Mucosa of descending colon (tissue), 1 donor: ENCODE data around the genes FAM72D and GPR89A.

DNA sequence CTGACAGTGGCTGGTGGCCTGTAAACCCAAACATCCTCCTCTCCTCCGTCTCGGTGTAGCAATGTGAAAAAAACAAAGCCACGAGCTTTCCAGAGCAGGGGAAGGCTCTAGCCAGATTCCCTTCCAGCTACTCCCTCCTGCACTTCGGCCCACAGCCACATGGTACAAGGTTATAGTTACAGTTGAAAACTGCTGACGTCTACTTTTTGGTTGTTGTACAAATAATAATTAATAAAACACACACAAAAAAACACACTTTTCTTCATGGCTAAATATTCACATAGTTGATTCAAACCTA lies 44.3 kb downstream of the SEC22B start:
- PRO-cap: no peak

GRCh38 chr1:120232751-120233274 lies 56.5 kb upstream of the SEC22B start:
- PRO-cap: no peak

DNA sequence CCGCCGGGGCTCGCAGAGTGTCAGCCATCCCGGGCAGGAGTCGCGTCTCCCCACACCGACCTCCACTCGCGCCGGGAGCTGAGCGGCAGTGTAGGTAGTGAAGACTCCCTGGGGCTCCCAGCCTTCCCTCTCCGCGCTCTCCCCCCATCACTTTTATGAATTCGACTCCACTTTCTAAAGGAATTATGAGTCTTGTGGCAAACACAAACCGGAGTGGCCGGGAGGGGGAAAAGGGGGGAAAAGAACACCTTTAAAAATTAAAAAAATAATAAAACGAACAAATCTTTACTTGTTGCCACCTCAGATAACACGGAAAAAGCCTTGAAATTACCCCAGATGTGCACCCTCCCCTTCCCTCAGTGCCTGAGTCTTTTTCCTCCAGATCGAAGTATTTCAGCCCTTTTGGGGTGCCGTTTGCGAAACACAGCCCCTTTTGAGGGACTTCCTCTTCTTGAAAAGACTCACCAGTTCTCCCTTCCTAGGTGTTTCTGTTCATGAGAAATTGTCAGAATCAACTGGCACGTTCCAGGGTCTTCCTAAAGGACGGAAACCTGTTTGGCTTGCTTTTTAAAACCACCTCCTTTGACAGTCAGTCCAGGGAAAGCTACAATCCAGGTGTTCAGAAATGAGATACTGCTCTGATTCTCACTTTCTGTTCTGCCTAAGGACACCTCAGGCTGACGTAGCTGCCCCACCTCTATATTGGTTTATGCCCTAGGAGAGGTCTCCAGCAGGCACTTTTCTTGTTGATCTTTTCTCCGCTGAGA lies 72.3 kb upstream of the NBPF8 start:
- PRO-cap: no peak

- PRO-cap: no peak
These were observed 58.6 kb upstream of the NOTCH2NLR start for GRCh38 chr1:120665017-120665723.

DNA sequence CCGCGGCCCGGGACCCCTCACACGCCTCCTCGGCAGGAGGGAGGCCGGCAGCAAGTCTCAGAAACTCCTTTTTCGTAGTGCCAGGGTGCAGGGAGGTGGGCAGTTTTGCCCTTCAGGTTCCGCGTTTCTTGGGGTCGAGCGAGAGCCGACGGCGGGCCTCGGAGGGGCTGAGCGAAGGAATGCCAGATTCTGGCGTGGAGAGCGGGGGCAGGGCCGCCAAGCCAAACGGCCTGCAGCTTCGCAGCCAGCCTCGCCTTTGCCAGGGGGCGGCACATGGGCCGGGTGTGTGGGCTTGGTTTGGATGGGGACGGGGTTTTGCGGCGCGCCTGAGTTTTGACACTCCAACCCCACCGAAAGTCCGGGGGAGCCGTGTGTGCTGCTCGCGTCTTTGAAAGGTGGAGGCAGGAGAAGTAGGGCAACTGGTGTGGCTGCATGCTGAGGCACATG lies 743 bp downstream of the NOTCH2NLR start:
- PRO-cap: unidirectional peak, minus-strand start at position 258 of the sequence

- PRO-cap: no peak
These were observed 45.1 kb upstream of the PPIAL4A start for GRCh38 chr1:120844068-120845240.

- PRO-cap: unidirectional peak, minus-strand start at chr1:120914114
These were observed 24.6 kb downstream of the PPIAL4A start for GRCh38 chr1:120914036-120914673.

- PRO-cap: no peak
These were observed 216.2 kb downstream of the SRGAP2C start for GRCh38 chr1:121400638-121401694.

GRCh38 chr1:121522247-121522517 lies 337.4 kb downstream of the SRGAP2C start:
- PRO-cap: no peak

DNA sequence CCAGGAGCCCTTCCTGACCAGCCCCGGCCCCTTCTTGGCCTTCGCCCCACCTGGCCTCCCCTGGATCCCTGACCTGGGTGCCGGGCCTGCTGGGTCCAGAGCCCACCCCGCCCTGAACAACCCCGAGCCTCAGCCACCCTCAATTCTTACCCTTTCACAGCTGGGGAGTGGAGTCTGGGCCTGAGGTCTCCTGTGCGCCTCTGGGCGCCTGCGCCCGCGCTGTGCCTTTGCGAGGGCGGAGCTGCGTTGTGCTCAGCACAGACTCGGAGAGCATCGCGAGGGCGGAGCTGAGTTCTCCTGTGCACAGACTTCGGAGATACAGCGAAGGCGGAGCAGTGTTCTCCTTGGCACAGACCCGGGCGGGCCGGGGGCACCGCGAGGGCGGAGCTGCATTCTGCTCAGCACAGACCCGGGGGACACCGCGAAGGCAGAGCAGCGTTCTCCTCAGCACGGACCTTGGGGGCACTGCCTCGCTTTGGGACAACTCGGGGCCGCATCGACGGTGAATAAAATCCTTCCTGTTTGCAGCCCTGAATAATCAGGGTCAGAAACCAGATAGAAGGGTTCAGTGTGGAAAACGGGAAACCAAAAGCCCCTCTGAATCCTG lies 481.2 kb downstream of the H3-7 start:
- PRO-cap: no peak

DNA sequence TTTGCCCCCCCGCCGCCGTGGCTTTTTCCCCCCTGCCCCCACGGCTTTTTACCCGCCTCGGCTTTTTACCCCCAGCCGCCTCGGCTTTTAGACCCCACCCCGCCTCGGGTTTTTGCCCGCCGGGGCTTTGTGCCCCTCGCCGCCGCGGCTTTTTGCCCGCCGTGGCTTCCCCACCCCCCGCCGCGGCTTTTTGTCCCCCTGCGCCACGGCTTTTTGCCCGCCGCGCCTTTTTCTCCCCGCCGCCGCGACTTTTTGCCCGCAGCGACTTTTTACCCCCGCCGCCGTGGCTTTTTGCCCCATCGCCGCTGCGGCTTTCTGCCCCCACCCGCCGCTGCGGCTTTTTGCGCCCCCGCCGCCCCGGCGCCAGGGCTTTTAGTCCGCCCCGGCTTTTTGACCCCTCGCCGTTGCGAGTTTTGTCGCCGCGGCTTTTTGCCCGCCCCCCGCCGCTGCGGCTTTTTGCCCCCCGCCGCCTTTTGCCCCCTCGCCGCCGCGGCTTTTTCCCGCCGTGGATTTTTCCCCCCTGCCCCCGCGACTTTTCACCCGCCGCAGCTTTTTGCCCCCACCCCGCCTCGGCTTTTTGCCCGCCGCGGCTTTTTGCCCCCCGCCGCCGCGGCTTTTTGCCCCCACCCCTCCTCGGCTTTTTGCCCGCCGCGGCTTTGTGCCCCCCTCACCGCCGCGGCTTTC lies 408.3 kb downstream of the H3-7 start:
- PRO-cap: no peak

GRCh38 chr1:144551176-144552063 lies 41.3 kb upstream of the PPIAL4F start:
- PRO-cap: bidirectional peak, plus-strand start at chr1:144551721, minus-strand start at chr1:144551663; unidirectional peak, minus-strand start at chr1:144551815; bidirectional peak, plus-strand start at chr1:144552215, minus-strand start at chr1:144551930

- PRO-cap: no peak
These were observed 25.1 kb upstream of the PPIAL4F start for GRCh38 chr1:144567429-144568091.

GRCh38 chr1:144988534-144989061 lies 106.5 kb downstream of the SRGAP2B start:
- PRO-cap: no peak

DNA sequence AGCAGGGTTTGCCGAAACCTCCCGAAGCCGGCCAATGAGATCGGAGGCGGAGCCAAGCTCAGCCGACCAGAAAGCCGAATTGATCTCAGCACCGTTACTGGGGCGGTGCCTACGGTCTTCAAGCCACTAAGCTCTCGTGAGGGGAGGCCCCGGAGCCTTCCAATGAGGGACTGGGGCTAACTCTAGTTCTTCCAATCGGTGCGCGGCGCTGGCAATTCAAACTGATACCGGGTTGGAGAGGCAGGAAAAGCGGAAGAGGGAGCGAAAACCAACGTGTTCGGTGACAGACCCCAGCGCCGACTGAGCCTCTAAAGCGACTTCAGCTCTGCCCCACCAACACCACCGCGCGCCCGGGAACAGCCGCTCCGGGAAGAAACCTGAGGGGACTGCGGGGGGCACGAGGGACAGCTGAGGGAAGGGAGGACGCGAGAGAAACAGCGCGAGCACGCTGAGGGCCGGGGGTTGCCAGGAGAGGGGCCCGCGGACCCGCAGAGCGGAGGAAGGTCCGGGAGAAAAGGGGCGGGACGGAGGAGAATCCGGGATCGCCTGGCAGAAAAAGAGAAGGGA lies at the start of gene FAM72D:
FAM72D (plus strand) TSS at position 214 of the 567 bp plus-strand sequence.
- PRO-cap: no peak

GRCh38 chr1:145286857-145287530 lies 45.0 kb upstream of the PPIAL4D start:
- PRO-cap: no peak

- PRO-cap: unidirectional peak, plus-strand start at chr1:145607988; unidirectional peak, plus-strand start at chr1:145608088
These were observed at the start of gene GPR89A for GRCh38 chr1:145607581-145608818. Gene GPR89A (plus strand): TSS chr1:145607988.

- PRO-cap: no peak
These were observed 32.1 kb downstream of the CD160 start for GRCh38 chr1:145751316-145751836.

GRCh38 chr1:145822551-145822750 lies 1.4 kb downstream of the RNF115 start:
- PRO-cap: no peak

DNA sequence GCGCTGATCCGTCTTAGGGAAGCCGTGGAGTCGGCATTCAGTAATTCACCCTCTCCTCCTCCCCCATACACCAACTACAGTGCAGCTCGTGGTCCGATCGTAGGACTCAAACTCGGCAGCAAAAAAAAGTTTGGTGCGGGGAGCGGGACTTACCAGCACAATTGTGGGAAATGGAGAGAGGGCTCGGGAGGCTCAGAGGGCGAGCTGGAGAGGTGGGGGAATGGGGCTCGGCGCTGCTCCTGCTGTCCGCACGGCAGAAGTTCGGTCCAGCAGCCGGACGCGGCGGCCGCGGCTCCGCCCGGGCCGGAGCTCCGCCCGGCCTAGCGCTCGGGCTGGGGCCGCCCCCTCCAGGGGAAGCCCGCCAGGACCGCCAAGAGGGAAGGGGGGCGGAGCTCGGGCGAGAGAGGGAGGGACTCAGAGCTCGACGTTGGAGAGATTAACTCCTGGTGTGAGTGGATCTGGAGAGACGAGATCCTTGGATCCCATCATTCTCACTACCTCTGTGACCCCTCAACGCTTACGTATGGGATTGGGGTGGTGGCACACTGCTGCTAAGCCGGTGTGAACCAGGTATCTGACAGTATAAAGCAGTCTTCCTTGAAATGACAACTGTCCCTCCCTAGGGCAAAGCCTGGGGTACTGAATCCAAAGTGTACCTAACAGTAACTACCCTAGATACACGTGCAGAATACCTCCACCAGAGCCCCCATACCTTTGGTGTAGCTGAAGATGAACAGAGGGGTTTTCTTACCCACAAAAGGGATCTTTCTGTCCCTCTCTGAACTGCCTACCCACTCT lies 830 bp upstream of the PIAS3 start:
- PRO-cap: unidirectional peak, minus-strand start at position 322 of the sequence